RPMI7951 (cell line): ENCODE measurements around a stretch of chr11.

GRCh38 chr11:112962723-112963603 is 1.7 kb downstream of the NCAM1 start:
- RAMPAGE, long total RNA, result no peak

DNA sequence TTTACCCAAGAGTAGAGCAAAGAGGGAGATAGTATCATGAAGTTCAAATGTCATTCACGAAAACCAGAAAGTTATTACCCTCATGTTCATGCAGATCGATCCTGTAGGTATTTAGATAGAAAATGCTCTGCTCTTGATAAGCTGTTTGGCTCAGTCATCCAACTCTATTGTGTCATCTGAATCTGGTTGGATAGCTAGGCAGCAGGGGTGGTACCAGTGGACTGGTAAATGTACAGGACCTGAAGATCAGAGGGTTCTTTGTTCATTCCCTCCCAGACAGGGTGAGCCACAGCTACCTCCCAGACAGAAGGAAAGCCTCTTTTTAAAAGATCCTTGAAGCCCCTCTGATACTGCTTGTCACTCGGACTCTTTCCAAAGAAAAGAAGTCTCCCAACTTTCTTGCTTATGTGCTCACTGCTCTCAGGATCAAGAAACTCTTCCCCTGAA is 29.9 kb upstream of the DRD2 start:
- RAMPAGE, long total RNA, result no peak

DNA sequence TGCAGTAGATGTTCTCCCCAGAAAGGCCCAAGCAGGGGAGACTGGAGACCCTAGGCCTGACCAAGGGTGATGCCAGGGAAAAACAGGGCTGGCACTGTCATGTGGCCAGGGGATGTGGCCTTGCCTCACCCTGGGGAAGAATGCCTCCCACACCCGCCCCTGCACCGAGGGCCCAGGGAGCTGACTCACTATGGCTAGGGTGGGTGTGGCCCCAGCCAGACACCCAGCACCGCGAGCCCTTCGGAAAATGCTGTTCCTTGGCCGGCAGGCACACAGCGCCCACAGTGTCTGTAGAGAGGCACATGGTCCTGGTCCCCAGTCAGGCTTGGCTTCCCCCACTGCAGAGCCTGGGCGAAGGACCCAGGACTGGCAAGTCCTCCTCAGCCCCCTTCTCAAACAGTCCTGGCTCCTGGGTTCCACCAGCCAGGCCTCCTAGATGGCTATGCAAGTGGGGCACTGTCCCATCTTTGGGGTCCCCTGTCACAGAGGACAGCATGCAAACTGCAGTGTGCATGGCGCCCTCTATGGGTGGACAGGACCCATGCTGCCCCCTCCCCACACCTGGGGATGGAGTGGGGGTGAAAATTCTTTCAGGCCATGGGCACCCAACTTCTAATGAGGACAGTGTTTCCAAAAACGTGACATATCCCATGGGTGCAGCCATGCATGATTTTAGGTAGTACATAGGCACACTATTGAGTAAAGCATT is 15.3 kb downstream of the TMPRSS5 start:
- RAMPAGE, long total RNA, result no peak

- RAMPAGE, long total RNA, result no peak
Observed at GRCh38 chr11:113772978-113773350, 528 bp downstream of the ZW10 start.

GRCh38 chr11:114068220-114068922 is 8.9 kb downstream of the ZBTB16 start:
- RAMPAGE, long total RNA, result no peak

GRCh38 chr11:114076798-114077338 is 17.4 kb downstream of the ZBTB16 start:
- RAMPAGE, long total RNA, result no peak

DNA sequence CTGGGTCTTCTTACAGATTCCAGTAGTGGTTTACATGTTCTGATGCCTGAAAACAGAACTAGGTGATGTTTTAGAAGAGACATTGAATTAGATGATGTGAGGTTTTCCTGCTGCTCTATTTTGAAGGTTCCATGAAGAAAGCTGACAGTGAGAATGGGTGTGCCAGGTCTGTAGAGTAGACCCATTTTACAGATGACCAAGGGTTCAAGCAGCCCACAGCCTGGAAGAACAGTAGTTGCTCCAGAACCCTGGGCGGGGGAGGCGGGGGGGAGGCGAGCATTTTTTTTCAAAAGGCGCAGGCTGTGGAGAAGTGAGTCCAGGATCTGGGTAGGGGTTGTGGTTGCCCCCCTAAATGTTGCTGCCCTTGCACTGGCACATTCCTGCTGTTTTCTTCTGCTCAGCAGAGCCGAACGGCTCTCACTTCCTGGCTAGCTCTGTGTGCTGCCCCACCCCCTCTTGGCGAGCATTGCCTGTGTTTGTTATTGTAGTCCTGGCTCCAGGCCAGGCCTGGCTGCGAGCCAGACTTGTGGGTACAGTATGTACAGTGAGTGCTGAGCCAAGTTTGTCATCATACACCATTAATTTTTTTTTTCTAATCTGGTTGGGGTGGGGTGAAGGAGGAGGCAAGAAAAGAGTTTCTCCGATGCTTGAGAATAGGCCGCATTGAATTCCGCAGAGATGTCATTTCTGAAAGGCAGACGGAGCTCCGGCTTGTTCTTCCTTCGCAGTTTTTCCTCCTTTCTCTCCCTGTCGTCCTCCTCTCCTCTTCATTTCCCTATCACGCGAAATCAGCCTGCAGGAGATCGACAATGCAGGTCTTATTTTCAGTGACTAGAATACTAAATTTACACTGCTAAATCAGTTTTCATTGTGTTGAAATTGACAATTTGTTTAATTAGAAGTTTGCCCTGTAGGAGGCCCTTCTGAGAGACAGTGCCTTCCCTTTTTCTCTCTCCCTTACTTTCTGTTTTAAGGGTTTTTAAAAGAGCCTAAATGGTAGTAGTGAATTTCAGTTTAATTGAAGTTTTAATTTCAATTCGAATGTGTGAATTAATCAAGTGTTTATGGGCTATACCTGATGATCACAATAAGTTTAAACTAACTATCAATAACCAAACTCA is 100.5 kb downstream of the ZBTB16 start:
- RAMPAGE, long total RNA, result no peak

DNA sequence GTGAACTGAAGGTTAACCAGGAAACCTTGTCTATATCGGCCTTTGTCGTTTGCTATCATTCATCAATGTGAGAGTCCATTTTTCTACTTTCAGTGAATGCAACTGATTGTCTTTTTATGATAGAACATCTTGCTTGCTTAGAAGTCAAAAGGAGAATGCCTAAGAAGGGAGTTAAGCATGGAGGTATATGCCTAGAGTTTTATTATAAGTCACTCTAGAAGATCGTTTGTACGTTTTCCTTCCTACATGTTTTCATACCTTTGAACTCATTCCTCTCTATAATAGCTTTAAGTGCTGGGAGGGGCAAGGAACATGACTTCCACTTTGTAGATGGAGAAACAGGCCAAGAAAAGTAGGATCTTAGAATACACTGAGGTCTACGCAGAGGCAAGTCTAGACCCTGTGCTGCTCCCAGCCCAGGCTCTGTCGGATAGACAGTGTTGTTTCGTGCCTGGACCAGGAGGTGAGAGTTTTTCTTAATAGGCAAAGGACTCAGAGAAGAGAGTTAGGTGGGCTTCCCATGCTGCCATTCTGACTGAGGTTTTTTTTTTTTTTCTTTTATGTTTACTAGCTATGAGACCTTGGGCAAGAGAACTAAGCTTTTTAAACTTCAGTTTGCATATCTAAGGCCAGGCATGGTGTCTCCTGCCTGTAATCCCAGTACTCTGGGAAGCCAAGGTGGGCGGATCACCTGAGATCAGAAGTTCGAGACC is 114.4 kb downstream of the ZBTB16 start:
- RAMPAGE, long total RNA, result no peak

GRCh38 chr11:114178343-114178920 is 117.8 kb upstream of the NNMT start:
- RAMPAGE, long total RNA, result no peak

GRCh38 chr11:114182441-114182941 is 113.7 kb upstream of the NNMT start:
- RAMPAGE, long total RNA, result no peak

GRCh38 chr11:114215651-114216298 is 80.4 kb upstream of the NNMT start:
- RAMPAGE, long total RNA, result no peak

- RAMPAGE, long total RNA, result no peak
Observed at GRCh38 chr11:114224247-114224786, 71.9 kb upstream of the NNMT start.

DNA sequence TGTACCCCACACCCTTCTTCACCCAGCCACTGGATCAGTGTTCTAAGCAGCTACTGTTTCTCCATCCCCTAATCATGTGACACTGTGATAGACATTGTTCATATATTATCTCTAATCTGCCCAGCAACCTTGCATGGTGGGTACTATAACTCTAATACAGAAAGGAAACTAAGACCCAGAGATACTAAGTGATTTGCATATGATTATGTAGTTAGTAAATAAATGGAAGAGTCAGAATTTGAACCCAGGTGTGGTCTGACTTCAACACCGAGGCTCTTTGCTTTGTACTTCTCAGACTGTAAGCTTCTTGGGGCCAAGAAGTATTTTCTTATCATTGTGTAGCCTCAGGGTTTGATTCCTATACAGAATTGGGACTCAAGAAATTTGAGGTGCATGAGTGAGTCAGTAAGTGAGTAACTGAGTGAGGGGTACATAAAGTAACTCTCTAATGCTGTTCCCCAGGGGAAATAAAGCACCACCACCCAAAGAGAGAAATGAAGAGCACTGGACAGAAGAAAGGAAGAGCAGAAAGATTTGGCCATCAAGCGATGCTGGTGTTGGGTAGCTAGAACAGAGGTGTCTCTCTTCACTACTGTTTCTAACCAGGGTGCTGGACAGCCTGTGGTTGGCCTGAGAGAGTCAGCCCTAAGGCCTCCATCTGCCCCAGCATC is 70.3 kb upstream of the NNMT start:
- RAMPAGE, long total RNA, result no peak

- RAMPAGE, long total RNA, result no peak
Observed at GRCh38 chr11:114252450-114253404, 43.5 kb upstream of the NNMT start.

DNA sequence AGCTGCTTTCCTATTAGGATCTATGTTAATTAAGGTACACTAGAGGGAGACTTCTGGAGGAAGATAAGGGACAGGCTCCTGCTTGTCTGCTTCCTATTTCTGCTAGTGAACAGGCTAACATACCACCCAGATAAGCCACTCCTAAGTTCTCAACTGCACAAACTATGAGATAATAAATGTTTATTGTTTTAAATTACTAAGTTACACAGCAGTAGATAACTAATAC is 10.2 kb upstream of the NXPE2 start:
- RAMPAGE, long total RNA, result no peak

GRCh38 chr11:115185383-115186048 is 318.7 kb downstream of the CADM1 start:
- RAMPAGE, long total RNA, result no peak

- RAMPAGE, long total RNA, result no peak
Observed at GRCh38 chr11:115222384-115223035, 281.7 kb downstream of the CADM1 start.

DNA sequence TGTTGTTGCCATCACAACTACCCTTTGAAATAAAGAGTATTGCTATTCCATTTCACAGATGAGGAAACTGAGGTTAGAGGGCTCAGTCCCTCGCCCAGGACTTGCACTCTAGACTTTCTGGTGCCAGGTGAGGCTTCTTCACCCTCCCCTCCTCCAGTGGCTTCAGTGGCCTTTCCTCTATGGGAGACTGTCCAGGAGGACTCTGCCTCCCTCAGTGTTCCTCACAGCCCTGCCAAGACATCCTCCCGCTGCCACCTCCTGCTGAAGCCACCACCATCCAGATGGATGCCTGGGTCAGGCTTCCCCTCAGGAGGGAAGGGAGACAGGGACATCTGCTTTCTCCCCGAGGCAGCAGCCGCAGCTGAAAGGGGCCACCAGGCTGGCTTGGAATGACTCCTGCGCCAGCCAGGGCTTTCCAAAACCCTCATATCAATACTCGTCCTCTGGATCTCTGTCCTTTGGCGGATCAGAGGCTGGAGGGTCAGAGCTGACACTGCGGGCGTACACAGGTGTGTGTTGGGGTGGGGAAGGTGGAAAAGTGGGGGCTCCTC is 580.1 kb downstream of the BUD13 start:
- RAMPAGE, long total RNA, result no peak

DNA sequence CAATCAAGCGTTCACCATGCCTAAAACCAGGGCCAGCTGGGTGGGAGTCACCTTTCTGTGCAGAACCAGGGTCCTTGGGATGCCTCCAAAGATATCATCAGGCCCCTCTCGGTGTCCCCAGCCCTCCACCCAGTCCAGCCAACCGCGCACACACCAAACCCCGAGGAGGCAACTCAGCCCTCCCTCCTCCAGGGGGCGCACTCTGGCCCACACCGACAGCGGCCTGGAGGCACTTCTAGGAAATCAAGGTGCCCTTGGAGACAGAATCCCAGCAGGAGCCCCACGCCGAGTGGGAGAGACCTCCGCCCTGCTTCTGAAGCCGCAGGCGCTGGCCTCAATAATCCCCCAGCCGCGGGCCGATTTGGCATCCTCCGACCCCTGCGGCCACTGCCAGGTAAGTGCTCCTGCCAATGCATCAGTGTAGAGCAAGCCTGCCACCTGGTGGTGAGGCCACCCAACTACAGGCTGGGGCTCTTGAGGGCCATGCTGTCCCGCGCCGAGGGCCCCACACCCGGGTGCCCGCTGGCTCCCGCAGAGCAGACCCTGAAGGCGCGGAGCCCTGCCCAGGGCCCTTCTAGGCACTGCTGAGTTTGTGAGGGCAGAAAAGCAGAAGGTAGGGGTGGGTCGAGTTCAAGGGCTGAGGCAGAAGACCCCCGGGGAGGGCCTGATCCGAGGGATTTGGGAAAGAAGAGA is 496.3 kb downstream of the BUD13 start:
- RAMPAGE, long total RNA, result no peak

- RAMPAGE, long total RNA, result no peak
Observed at GRCh38 chr11:116894076-116894859, 56.8 kb upstream of the APOA1 start.